ENCODE data around the gene C14orf180.

DNA sequence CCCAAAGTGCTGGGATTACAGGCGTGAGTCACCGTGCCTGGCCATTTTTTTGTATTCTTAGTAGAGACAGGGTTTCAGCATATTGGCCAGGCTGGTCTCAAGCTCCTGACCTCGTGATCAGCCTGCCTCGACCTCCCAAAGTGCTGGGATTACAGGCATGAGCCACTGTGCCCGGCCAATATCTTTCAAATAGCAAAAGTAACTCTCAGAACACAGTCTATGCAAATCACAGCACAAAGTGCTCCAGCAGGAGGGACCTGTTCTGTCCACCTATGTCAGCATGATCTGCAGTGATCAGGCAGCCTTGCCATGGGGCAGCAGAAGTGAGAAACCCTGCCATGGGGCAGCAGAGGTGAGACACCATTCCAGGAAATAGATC is 78.6 kb upstream of the EIF5 start:
- RRBS: no CpG with 5 or more reads among the region's 5 CpGs

DNA sequence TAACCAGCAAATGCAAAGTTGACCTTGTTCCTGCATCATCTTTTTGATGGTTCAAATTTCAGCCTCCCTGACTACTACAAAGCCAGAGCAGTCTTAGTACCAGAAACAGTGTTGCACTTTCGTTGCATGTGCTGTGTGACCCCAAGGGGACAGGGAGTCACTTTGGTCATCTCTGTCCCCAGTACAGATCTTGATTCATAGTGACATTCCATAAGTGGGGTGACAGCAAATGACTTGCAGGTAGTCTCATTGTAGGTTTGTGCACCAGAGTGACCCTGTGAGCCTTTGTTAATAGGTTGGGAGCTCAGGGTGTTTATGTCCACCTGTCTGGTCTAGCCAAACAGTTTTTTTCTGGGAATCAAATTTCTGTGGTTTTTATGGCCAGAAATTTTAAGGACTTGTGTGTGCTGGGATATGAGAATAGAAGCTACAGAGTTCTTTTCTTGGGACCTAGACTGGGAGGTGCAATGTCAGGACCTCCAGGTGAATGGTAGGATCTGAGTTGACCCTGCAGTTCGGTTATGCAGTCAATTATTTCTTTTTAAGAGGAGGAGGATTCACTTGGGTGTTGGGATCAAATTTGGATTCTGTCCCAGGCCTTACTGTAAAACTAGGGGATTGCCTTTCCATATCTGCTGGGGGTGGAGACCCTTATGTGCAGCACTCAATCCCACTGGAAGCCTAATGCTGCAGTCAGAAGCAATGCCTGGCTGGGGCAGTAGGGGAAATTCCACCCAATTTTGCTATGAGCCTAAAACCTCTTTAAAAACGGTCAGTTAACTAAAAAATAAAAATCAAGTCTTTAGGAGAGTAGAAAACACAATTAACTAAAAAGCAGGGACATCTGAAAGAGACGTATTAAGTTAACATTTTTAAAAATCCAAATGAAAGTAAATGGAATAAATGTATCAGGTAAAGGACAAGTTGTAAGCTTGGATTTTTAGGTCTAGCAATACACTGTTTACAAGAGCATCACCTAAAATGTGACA is 10.2 kb downstream of the EIF5 start:
- RRBS: no CpG with 5 or more reads among the region's 4 CpGs

DNA sequence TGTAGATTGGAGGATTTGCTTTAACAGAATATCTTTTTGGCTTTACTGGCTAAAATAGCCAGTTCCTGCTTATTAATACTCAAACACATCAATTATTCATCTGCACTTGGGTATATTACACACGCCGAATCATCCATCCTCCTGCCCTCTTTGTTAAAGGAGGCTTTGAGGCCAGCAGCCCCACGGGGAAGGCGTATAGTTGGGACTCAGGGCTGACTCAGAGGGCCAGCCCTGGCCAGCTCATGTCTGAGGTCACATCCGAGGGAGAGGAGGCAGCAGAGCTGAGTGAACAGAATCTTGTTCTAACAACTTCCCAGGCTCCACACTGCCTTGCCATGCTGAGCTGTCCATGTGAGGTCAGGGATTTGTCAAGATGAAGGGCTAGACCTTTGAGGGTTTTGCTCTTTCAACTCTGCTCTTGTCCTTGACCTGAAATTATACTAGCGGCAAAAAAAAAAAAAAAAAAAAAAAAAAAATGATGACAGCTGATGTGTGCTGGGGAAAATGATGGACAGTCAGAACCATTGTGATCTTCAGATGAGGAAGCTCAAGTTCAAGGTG is 12.6 kb upstream of the MARK3 start:
- RRBS: no CpG with 5 or more reads among the region's 6 CpGs

DNA sequence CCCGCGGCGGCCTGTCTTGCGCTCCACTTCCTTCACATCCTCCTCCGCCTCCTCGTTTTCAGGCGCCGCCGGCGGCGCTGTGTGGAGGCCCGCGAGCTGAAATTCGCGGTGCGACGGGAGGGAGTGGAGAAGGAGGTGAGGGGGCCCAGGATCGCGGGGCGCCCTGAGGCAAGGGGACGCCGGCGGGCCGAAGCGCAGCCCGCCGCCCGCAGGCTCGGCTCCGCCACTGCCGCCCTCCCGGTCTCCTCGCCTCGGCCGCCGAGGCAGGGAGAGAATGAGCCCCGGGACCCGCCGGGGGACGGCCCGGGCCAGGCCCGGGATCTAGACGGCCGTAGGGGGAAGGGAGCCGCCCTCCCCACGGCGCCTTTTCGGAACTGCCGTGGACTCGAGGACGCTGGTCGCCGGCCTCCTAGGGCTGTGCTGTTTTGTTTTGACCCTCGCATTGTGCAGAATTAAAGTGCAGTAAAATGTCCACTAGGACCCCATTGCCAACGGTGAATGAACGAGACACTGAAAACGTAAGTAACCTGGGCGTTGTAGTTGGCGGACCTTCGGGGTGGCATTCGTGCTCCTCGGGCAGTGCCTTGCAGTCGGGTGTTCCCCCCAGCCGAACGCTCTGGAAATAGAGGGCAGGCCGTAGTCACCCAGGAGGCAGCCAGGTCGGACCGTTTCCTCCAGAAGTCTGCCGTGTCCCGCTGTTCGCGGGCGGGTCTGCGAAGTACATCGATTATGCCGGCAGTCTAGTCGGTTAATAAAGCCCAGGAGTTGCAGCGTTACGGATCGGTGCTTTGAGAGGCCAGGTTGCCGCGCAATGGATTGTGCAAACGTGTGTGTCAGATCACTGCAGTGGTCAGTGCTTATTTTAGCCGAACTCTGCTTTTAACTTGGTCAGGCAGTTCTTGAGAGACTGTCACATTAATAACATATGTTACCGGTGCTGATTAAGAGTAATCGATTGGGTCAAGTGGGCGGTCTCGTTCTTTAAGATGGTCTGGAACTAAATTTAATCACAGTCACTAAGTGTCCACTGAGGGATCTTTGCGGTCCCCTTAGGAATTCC is 678 bp downstream of the MARK3 start:
- RRBS: 1% methylated on average over 26 of the region's 89 CpGs

DNA sequence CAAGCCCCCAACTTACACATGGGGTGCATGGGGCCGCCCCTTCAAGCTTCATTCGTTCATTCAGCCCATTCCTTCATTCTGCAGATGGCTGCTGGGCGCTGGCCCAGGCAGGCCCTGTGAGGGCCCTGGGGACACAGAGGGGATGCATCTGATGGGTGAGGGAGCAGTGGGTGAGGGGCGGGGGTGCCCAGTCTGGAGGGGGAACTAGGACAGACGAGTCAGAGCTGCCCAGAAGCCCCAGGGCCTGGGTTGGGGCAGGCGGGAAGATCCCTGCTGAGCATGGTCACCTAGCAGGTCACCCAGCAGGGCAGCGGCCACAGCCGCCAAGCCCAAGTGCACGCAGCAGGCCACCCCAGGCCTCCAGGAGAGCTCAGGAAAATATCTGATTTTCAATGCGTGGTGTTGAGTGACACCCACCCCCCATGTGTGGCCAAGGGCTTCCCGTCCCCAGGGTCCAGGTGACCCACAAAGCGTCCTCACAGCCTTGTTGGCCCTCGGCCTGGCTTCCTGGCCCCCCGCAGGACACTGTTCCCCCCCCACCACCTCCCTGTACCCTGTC is 14.2 kb downstream of the TRMT61A start:
- RRBS: no CpG with 5 or more reads among the region's 14 CpGs

- RRBS: 3% methylated on average over 46 of the region's 74 CpGs
These were observed 623 bp downstream of the KLC1 start for GRCh38 chr14:103629503-103630164.

DNA sequence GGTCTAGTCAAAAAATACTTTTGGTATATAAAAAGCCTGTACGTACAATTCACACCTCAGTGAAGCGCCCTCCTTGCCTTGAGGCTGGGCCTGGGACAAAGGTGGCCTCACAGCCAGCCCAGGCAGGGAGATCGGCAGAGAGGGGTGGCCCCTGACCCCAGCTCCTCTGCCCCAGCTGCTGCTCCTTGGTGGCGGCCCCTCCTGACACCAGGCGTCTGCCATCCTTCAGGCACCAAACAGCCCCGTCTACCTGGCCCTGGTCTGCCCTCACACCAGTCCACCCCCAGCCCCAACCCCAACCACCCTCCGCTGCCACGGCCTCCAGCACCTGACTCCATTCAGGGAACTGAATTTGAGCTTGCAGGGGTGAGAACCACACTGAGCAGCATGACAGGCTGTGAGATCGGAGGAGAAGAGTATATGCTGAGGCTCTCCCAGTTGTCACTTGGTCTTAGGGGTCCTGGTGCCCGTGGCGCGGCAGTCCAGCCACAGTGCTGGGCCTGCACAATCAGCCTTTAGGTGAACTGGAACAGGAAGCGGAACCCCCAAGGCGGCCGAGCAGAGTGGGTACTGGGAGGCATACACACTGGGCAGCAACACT is 18.5 kb downstream of the ZFYVE21 start:
- RRBS: no CpG with 5 or more reads among the region's 15 CpGs

DNA sequence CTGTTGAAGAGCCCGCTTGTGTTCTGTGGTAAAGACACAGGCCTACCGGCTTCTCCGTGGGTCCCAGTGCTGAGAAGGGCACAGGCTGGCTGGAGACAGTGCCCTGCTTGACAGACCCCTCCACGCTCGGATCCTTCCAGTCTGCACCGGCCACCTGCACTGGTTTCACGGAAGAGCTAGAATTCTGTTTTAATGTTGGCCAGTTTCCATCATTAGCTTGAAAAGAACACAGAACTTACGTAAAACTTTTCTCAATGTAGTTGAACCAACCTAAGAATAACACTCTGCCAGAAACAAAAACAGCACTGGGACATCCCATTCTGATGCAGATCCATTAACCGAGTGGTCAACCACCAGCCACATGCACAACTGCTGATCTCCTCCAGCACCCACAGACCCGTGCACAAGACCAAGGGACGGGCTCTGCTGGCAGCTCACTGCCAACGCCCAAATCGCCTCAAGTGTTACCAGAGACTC is 27.0 kb downstream of the ZFYVE21 start:
- RRBS: 98% methylated on average over 5 of the region's 13 CpGs

- RRBS: no CpG with 5 or more reads among the region's 12 CpGs
These were observed 29.9 kb downstream of the ZFYVE21 start for GRCh38 chr14:103745413-103746003.

DNA sequence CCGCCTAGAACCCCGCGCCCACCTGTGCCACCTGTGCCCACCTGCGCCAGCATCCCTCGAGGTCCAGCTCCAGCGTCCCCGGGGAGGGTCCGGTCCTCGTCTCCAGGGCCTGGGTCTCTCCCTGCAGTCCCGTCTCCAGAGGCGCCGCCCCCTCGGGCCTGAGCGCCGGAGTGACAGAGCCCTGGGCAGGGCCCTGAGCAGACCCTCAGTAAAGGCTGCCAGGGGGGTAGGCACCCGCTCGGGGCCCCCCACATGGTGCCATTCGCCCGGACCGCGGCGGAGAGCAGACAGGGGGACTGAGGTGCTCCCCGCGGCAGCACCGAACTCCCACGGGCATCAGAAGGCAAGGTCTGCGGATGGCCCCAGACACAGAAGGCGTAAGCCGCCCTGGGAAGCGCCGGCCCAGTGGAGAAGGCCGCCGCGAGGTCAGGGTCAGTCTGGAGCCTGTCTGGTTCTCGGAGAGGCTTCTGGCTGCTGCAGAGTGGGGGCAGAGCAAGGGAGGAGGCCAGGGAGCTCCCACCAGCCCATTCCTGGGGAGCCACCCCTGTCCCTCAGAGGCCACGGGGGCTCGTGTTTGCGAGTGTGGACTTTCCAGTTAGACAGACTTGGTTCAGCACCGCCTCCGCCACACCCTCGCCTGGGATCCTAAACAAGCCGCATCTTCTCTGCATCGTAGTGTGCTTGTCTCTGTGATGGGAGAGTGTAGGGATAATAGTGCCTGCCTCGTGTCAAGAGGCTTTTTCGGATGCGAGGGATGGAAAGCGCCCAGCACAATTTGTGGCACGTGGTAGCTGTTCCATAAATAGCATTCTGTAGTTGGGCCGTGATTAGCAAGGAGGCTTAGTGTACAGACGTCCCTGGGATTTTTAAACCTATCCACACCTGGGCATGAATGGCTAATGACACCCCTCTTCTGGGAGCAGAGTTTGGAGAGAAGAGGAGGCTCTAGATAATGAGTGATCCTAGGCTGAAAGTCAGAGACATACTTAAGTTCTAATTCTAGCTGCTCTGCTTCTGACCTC is 1.2 kb upstream of the PPP1R13B start:
- RRBS: 92% methylated on average over 1 of the region's 50 CpGs

GRCh38 chr14:103881191-103882112 is 34.1 kb upstream of the PPP1R13B start:
- RRBS: 95% methylated on average over 10 of the region's 29 CpGs

DNA sequence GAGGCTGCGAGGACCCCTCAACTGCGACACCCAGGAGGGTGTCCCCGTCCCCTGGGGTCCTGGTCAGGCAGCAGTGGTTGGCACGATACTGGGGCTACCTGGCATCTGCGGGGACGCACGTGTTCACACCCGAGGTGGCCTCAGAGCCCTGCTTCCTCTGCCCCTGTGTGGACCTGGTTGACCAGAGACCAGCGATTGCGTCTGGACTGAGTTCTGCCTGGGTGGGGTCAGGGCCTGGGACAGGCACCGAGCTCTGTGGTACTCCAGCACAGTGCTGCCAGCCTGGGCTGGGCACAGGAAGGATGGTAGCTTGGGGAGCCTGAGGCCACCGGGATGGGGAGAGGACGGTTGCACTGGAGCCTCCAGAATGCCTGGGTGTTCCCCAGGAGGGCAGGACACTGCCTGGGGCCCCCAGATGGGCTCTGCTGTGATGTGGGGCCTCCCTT is 768 bp downstream of the ASPG start:
- RRBS: no CpG with 5 or more reads among the region's 13 CpGs

GRCh38 chr14:104091150-104091910 is 5.8 kb downstream of the ASPG start:
- RRBS: 59% methylated on average over 5 of the region's 25 CpGs

GRCh38 chr14:104291358-104292089 is 153.1 kb downstream of the KIF26A start:
- RRBS: no CpG with 5 or more reads among the region's 21 CpGs

DNA sequence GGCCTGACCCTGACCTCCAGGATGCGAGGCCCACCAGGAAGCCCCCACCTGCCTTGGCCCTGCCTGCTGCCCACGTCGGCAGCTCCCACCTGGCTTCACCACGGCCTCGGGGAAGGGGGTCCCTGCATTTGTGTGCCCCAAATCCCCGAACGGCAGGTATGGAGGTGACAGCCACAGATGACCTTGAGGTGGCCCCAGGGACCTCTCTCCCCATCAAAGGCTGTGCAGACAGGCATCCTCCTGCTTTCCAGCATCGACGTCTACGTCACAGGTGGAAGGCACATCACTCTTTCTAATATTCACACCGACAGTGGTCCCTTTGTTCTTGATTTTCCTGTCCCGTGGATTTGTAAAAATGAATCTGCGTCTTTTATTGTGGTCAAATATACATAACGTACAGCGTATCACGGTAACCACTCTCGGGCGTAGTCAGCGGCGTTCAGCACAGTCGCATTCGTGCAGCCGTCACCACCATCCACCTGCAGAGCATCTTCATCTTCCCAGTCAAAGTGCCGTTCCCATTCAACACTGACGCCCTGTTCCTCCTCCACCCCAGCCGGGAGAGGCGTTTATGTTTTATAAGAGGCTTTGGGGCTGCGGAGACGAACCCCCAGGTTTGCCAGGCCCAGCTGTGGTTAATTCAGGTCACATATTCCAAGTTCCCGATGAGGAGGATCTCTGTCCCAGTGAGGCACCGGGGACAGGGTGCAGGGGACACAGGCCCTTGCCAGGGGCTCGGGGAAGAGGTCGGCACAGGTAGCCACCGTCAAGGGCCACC is 189.6 kb upstream of the C14orf180 start:
- RRBS: no CpG with 5 or more reads among the region's 34 CpGs

DNA sequence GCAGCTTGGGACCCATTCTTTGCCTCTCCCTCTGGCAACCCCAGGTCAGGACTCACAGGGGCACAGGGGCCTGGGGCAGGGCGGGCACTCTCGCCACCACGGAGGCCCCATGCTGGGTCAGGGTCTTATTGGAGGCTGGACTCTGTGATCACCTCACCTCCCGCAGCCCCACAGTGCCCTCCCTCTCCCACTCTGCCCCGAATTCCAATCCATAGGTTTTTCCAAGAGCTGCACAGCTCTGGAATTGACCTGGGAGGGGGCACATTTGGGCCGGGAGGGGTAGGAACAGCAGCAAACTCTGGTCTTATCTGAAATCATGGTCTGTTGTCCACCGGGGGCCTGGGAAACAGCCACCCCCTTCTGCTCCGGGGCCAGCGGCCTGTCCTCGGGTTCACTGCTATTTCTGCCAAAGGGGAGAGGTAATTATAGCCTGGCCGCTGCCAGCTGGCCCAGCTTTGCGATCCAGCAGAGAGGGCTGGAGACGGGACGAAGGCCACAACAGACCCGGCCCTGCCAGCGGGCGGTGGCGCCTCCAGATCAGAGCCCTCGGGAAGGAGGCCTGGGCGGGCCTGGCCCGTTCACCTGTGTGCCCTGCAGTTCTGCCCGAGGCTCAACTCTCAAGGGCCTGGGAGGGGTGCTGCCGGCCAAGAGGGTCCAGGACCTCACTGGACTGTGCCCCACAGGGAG is at the start of gene C14orf180:
Gene C14orf180 (plus strand): TSS at position 496 of the 687 bp plus-strand sequence.
- RRBS: 33% methylated on average over 1 of the region's 23 CpGs

DNA sequence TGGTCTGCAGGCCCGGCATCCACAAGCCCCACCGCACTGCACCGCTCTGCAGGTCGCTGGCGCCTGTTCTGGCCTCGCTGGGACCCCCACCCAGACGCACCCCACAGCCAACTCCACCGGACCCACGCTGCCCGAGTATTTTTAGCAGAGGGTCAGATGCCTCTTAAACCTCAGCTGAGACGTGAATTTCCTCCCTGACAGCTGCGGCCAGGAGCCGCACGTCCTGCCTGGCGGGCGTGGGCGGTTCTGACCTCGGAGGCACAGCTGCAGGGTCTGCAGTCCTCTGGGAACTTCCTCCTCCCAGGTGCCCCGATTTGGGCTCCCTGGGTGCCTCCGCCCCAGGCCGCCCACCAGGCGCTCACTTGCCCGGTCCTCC is 29.4 kb upstream of the INF2 start:
- RRBS: no CpG with 5 or more reads among the region's 23 CpGs

DNA sequence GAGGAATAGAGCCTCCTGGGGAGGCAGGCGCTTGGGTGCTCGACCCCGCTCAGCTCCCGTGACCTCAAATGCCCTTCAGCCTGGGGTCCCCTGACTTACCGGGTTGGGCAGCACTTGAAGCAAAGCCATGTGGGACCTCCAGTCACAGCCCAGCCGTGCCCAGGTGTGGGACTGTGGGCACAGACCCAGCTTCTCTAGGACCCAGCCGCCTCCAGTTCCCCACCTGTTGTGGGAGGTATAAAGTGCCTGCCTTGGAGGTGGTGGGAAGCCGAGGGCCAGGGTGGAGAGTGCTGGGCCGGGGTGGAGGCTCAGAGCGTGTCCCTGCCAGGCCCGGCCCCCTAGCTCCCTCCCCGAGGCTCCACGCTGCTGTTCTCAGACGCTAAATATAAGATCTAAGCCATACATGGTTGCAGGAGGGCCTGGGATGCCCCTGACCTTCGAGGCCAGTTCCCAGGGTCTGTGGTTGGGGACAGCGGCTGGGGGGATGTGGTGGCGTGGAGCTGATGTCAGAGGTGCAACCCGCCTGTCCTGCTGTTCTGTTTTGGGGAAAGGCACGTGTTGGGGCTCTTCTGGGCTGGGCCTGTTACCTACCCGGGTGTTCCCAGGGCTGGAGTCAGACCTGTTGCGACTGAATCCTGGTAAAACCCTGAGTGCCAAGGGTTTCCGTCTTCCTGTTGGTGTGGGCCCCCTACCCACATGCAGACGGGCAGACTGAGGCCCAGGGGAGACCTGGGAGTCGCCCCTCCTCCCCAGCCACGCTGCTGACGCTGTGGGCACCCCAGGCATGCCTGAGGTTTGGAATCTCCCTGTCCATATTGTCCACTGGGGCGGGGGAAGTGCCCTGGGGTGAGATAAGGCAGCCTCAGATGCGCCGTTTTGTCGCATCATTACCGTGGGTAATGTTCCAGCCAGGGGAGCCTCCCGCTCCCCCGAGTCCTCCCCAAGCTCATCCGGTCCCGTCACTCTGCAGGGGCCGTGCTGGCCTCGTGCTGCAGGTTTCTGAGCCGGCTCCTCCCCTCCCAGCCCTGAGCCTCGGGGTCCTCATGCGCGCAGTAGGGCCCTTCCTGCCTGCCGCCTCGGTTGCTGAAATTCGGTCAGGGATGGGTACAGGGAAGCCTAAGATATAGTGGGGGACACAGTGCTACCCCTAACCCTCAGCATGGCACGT is 11.0 kb downstream of the INF2 start:
- RRBS: 91% methylated on average over 5 of the region's 45 CpGs

DNA sequence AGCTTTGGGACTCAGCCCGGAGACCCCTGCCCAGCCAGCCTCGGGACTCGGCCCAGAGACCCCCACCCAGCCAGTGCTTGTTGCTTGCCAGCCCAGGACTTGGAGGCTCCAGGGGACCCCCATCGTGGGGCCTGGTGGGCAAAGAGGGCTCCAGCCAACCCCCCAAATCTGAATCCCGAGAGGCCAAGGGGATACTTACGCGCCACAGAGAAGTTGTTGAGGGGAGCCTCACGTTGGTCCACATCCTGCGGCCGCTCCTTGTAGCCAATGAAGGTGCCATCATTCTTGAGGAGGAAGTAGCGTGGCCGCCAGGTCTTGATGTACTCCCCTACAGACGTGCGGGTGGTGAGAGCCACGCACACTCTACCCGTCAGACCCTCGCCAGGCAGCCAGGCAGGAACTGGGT is 15.7 kb downstream of the AKT1 start:
- RRBS: no CpG with 5 or more reads among the region's 17 CpGs

GRCh38 chr14:104789017-104789748 is 6.4 kb downstream of the AKT1 start:
- RRBS: no CpG with 5 or more reads among the region's 28 CpGs